Metastatic Pancreatic Carcinoma in the Ovary (tissue), 1 donor: ENCODE data around the genes CCNO, DDX4 and ANKRD55.

GRCh38 chr5:55233465-55234152 lies at the start of gene CCNO:
Gene CCNO (minus strand): TSS chr5:55233608.
- PRO-cap: no peak

DNA sequence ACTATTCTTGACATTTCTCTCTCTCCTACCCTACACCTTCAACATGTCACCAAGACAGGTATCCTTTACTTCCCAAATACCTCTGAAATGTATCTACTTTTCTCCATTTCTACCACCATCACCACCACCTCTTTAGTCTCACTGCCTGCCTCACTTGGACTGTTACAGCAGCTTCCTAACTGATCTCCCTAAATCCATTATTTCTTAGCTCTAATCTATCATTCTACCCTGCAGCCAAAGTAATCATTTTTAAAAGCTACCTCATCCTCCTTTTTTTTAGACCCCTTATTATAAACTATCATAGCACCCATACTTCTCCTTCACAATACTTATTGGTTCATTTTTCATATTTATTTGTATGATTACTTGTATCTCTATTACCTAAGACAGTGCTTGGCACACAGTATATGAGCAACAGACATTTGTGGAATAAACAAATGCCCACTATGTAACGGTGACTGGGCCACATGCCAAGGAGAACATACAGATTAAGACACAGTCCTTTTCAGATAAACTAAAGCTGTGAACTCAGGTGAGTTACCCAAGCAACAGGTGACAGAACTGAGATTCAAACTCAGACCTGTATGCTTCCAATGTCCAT lies 18.6 kb downstream of the PLPP1 start:
- PRO-cap: no peak

GRCh38 chr5:55610526-55610871 lies 75.7 kb upstream of the PLPP1 start:
- PRO-cap: no peak

DNA sequence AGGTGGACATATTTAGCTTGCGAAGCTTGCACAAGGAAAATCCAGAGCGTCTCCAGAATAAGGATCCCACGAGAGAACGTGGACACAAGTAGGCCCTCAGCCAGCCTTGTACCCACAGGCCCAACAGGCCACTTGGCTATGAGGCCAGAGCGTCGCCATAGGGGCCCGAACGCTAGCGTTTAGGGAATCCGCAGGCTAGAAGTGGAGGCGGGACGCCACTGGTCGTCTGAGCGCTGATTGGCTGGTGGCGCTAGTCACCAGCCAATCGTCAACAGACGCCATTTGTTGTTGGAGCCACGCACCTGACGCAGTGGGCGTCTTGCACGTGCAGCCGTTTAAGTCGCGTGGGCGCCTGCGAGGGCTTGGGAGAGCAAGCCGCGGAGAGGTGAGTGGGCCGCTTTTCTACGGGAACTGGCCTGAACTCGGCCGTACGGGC lies at the start of gene DDX4:
TSS of gene DDX4 (plus strand) at position 345 of the 436 bp plus-strand sequence.
- PRO-cap: no peak

DNA sequence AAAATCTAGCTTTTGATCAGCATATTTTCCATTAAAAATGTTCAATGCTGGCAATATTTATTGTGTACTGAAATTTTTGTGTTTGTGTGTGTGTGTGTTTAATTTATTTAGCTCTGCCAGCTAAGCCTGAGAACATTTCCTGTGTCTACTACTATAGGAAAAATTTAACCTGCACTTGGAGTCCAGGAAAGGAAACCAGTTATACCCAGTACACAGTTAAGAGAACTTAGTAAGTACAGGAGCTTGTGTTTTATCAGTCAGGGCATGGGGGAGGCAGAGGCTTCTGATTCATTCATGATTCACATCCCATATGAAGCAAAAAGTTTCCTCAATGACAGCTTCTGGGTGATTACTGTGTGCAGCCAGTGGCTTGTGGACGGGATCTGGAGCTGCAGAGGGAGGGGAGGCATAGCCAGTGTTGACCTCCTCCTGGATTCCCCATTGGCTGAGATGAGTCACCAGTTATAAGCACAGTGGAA lies 17.6 kb downstream of the IL31RA start:
- PRO-cap: unidirectional peak, minus-strand start at position 385 of the sequence

DNA sequence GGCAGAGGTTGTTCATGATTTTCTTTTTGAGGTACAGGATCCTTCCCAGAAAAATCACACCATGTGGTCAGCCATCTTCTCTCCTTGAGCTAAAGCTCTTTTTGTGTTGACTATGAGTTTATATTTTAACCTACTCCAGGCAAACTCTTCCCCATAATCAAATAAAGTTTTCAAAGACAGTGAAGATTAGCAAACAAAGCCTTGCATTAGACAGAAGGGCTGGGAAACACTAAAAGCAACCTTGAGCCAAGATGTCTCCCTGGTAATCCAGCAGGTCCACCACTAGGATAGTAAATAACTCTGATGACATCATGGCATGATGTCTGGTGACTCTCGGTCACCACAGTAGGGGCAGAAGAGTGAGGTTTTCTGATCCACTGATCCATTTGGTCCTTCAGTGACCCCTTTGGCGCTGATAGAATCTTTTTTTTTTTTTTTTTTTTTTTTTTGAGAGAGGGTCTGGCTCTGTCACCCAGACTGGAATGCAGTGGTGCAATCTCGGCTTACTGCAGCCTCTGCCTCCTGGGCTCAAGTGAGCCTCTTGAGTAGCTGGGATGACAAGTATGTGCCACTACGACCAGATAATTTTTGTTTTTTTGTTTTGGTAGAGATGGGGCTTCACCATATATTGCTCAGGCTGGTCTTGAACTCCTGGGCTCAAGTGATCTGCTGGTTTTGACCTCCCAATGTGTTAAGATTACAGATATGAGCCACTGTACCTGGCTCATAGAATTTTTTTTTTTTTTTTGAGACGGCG lies 30.7 kb upstream of the IL6ST start:
- PRO-cap: no peak

- PRO-cap: no peak
These were observed 73.7 kb downstream of the ANKRD55 start for GRCh38 chr5:56159433-56159797.

DNA sequence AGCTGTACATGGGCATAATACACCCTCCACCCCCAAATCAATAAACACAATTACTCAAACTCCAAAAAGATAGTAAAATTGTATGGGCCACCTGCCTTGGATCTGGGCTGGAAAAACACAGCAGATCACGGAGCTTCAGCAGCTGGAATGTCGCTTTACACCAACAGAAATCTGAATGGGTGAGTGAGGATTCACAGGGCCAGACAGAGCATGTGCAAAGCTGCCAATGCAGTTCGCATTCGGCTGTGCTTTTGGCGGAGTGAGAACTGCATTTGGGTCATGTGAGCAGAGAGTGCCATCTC lies at the start of gene ANKRD55:
TSS of gene ANKRD55 (minus strand) at position 185 of the 302 bp plus-strand sequence.
- PRO-cap: no peak

DNA sequence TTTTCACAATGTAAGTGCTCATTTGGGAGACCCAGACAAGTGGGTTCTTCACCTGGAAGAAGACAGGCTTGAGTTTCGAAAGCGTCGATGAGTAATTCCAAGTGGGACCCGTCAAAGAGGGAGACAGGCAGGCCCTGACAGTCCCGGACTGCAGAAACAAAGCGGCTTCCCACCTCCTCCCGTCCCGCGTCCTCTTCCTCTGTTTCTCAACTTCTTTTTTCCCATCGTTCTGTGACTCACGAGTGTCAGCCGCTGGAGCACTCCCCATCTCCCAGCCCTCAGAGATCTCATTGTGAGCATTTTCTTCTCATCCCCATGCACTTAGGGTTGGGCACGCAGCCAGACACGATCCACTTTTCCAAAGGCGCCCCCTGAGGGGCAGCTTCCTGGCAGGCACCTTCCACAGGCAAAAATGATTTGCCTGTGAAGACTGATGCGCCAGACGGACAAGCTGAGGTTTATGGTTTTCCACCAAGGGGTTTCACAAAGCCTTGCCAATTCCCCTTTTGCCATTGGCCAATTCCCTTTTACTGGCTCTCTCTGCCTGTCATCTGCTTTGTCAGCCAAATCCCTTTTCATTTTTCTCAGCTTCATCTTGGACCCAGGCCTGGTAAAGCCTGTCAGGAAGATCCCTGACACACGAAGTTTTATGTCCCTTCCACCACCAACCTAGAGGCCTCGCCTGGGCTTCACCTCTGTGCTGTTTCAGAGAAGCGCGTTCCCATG lies 86.5 kb upstream of the ANKRD55 start:
- PRO-cap: no peak

DNA sequence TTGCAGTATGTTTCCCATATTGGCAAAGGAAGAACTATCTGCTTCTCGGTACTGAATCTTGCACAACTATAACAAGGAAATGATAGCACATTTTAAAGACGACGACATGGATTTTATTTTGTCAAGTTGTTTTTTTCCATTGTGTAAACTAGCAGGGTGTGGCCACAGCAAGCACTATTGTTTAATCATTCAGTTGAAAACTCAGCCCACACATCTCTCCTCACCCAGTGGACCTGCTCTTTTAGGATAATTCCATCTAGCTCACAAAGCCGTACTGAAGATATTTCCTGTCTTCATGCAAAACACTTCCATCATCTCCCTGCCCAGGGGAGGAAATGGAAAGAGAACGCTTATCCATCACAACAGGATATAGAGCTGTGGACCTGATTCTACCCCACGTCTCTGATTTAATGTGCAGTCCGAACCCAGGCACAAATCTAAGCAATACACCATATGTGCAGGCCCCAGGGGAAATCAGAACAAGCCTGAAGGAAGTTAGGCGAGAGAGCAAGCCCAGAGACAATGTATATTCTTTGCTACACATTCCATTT lies 232.3 kb upstream of the ANKRD55 start:
- PRO-cap: no peak

- PRO-cap: no peak
These were observed 177.1 kb upstream of the MAP3K1 start for GRCh38 chr5:56638203-56638696.

- PRO-cap: no peak
These were observed 78.3 kb upstream of the MAP3K1 start for GRCh38 chr5:56736980-56737532.

- PRO-cap: no peak
These were observed 13.7 kb downstream of the MAP3K1 start for GRCh38 chr5:56829009-56829497.

DNA sequence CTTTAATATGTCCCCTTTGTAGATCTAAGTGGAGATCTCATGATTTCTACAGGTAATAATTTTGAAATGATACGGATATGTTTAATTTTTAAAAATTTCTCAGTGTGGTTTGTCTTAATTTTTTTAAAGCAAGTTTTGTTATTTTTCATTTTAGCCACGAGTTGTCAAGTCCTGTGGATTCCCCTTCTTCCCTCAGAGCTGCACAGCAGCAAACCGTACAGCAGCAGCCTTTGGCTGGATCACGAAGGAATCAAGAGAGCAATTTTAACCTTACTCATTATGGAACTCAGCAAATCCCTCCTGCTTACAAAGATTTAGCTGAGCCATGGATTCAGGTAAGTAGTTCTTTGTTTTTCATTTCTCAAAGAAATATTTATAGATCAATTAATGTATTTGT lies 36.7 kb upstream of the SETD9 start:
- PRO-cap: no peak

- PRO-cap: no peak
These were observed 8.0 kb downstream of the SETD9 start for GRCh38 chr5:56917299-56917881.

- PRO-cap: no peak
These were observed 13.7 kb downstream of the SETD9 start for GRCh38 chr5:56922919-56923687.

GRCh38 chr5:57174244-57174776 lies 451 bp downstream of the GPBP1 start:
- PRO-cap: unidirectional peak, minus-strand start at chr5:57174688

DNA sequence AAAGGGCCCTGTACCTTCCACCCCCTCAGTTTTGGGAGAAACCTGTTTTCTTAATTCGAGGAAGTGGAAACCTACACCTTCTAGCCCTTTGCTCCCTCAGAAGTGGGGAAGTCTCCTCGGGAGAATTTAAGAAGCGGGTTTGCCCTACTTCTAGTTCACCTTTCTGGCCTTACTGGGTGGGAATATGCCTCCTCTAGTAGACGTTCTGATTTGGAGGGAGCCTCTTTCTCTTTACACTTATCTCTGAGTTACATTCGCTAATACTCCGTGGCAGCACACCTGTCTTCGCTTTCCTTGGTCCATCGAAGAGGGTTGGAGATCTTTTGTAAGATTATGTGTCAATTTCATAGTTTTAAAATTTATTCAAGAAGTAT lies 905 bp downstream of the GPBP1 start:
- PRO-cap: no peak

DNA sequence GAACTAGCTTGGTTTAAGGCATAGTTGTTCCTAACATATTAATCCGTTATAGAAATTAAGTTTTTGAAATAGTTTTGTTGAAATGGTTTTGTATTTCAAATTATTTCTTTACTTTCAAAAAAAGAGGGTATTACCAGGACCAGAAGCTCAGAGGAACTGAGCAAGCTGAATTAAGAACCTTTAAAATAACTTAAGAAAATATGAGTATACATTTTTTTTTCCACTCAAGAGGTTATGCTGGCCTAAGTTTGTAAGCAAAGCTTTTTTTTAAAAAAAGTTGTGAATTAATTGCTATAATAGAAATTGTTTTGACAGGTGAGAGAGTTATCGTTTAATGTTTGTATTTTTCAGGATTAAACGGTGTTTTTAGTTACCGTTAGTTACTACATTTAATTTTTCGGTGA lies 3.1 kb downstream of the GPBP1 start:
- PRO-cap: no peak

- PRO-cap: no peak
These were observed 5.7 kb upstream of the ACTBL2 start for GRCh38 chr5:57488202-57488861.